Neural cell (in vitro differentiated cells): ENCODE measurements around the gene MARCHF5.

DNA sequence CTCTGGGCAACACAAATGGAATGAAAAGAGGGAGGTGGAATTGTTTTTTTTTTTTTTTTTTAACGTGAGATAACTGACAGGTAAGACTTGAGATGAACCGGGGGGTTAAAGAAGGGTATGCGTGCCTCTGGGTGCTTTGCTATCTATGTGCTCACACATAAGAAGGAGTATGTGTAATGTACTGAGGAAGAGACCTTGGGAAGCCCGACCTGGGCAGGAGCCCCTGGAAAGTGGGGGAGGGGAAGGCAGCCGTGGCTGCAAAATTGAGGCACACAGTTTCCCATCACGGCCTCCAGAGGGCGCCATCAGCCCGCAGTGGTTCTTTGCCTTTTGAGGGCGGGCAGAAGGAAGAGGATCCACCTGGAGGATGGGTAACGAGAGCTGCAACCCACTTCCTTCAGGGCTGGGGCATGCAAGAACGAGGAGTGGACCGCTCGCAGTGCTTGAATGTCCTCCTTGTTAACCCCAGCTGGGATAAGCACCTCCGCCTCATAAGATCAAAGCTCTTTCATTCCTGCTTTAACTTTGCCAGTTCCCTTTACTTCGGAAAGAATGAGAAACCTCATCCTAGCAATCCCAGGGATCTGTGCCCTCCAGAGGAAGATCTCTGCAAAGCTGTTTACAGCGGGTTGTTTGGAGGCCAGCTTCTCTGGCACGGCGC is 77.8 kb downstream of the PCGF5 start:
- RAMPAGE, long total RNA = no peak

- RAMPAGE, long total RNA = no peak
Measured at GRCh38 chr10:91551849-91552210, 81.0 kb downstream of the PPP1R3C start.

DNA sequence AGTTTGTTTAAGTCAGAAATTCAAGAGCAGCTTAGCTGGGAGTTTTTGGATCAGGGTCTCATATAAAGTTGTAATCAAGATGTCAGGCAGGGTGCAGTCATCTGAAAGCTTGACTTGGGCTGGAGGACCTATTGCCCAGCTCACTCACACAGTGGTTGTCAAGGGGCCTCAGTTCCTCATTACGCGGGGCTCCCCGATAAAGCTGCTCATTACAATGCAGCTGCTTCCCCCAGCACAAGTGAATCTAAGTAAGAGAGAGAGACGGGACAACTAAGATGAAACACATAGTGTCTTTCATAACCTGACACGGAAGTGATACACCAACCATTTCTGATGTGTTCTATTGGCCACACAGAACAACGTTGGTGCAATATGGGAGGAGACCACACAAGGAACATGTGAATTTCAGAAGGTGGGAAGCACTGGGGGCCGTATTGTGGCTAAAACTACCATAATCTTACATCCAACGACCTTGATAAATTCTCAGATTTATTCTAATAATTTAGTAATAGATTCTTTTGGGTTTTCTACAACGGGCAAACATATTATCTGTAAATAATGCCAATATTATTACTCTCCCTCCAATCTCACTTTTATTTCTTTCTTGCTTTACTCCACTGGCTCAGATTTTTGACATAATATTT is 15.6 kb downstream of the PPP1R3C start:
- RAMPAGE, long total RNA = no peak

GRCh38 chr10:91824528-91824793 is 26.2 kb downstream of the TNKS2 start:
- RAMPAGE, long total RNA = no peak

GRCh38 chr10:91950919-91952063 is 27.7 kb downstream of the BTAF1 start:
- RAMPAGE, long total RNA = no peak

- RAMPAGE, long total RNA = no peak
Measured at GRCh38 chr10:92006262-92006769, 82.7 kb downstream of the BTAF1 start.

- RAMPAGE, long total RNA = no peak
Measured at GRCh38 chr10:92102577-92103399, 179.2 kb downstream of the BTAF1 start.

DNA sequence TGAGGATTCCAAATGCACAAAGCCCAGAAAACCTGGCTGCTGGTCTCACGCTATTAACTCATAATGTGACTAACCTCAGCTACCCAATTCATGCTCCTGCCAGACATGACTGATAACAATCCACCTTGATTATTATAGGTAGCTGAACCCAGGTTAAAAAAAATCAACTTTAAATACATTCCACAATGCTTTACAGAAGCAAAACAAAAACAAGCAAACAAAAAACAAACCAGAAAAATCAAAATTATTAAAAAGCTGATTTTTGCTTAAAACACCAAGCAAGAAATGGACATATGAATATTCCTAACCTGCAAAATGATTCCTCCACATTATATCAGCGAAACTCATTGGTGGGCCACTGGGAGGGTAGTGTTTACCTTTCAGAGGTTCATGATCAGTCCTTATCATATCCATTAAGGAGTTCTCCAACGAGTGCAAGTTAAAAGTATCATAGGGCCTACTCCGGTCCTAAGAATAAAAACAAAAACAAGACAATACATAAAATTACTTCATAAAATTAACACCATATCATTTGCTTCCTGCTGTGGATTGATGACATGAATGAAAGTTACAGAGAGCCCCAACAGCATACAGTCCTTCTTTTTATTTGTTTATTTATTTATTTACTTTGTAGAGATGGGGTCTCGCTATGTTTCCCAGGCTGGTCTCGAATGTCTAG is 98.6 kb downstream of the CPEB3 start:
- RAMPAGE, long total RNA = no peak

- RAMPAGE, long total RNA = no peak
Measured at GRCh38 chr10:92239077-92239536, 51.8 kb downstream of the CPEB3 start.

GRCh38 chr10:92290814-92291964 is at the start of gene MARCHF5:
TSS of gene MARCHF5 (plus strand) at chr10:92291167.
- RAMPAGE, long total RNA = start-site peak on the minus strand at chr10:92291004-92291118, 106 and 147 reads in 2 replicates

- RAMPAGE, long total RNA = no peak
Measured at GRCh38 chr10:92419871-92420928, 129.2 kb downstream of the MARCHF5 start.

- RAMPAGE, long total RNA = no peak
Measured at GRCh38 chr10:92574289-92574917, 510 bp upstream of the IDE start.

DNA sequence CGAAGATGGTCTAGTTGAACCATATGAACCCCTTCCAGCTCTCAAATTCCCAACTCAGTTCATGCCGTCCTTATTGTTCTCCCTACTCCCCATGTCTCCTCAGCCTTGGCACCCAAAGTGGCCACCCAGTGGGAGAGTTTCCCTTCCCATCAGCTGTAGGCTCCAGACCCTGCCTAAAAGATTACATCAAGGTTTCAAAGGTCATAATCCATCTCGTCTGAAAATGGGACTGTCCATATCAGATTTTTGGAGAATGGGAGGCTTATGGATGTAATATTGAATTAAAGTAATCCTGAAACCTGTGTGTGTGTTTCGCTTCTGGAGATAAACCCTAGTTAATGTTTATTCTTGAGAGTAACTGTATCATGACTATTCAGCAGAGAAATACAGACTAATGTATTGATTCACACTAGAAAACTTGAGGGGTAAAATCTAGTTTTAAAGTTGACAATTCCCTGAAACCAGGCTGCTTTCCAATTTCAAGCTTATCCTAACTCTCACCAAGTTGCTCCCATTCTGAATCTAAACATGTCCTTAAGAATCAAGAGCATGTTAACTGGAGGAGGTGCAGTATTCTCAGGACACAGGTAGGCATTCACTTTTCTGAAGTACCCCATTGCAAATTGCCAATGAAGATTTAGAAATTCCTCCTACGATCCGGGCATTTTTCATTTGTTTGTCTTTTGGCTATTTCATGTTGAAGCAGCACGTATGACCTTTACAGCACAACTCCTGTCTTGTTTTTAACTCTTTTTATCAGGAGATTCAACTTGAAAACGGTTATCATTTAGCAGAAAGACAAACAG is 7.5 kb downstream of the HHEX start:
- RAMPAGE, long total RNA = no peak

- RAMPAGE, long total RNA = no peak
Measured at GRCh38 chr10:92756937-92757742, 67.4 kb downstream of the HHEX start.

GRCh38 chr10:92839162-92839491 is 9.2 kb upstream of the EXOC6 start:
- RAMPAGE, long total RNA = no peak

DNA sequence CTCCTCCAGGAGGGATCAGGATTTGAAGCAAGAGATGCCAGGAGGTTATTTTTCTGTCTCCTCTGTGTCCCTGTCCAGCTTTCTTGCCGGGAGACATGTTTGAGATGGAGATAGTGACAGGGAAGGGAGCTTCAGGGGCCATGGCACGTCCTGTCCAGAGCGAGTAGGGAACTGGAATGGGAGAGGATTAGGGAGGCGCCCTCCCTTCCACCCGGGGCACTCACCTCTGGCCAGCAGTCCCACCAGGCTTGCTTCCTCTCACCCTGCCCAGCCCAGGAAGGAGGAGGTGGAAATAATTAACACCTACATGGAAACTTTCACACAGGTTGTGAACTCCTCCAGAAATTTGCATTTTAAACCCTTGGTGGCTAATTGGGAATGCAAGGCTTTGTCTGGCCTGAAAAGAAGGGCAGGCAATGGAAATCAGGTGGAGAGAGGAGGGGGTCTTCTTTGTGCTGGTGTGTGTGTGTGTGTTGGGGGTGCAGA is 199.2 kb downstream of the CYP26A1 start:
- RAMPAGE, long total RNA = no peak

GRCh38 chr10:93288612-93289381 is 193.3 kb downstream of the MYOF start:
- RAMPAGE, long total RNA = no peak

GRCh38 chr10:93438873-93439281 is 43.3 kb downstream of the MYOF start:
- RAMPAGE, long total RNA = no peak

DNA sequence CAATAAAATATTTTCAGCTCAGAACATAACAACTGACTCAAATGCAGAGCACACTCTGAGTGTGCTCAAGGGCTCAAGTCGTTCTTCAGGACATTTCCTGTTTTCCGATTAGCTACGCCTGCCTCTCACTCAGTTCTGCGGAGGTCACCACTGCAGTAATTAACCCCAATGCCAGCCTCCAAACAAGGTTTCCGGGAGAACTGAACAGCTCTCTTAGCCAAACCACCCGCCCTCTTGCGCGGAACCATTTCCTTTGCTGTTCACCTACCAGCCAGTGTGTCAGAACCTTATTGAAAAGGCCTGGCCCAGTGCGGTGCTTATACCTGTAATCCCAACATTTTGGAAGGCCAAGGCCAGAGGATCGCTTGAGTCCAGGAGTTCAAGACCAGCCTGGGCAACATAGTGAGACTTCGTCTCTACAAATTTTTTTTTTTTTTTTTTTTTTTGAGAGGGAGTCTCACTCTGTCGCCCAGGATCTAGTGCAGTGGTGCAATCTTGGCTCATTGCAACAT is 19.1 kb downstream of the MYOF start:
- RAMPAGE, long total RNA = no peak

DNA sequence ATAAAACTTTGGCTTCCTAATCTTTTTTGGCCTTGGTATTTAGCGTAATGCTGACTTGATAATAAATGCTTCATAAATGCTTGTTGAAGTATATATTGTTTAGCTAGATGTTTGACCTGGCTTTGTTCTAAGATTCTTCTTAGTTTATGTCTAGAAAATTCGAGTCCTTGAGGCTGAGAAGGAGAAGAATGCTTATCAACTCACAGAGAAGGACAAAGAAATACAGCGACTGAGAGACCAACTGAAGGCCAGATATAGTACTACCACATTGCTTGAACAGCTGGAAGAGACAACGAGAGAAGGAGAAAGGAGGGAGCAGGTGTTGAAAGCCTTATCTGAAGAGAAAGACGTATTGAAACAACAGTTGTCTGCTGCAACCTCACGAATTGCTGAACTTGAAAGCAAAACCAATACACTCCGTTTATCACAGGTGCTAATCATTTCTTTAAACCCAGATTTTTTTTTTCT is 6.6 kb downstream of the CEP55 start:
- RAMPAGE, long total RNA = no peak